ENCODE data around the genes HUS1B and GMDS.

- PRO-cap = no peak
- RAMPAGE, long total RNA, 4 experiments = no peak in any of the 4 experiments
Observed at GRCh38 chr6:312969-313766, 20.9 kb downstream of the DUSP22 start.

GRCh38 chr6:319605-320082 is 27.4 kb downstream of the DUSP22 start:
- PRO-cap = no peak
- RAMPAGE, long total RNA, 4 experiments = no peak in any of the 4 experiments

- PRO-cap = no peak
- RAMPAGE, long total RNA, 4 experiments = no peak in any of the 4 experiments
Observed at GRCh38 chr6:390969-391467, 534 bp upstream of the IRF4 start.

GRCh38 chr6:425475-425790 is 33.9 kb downstream of the IRF4 start:
- PRO-cap = no peak
- RAMPAGE, long total RNA, 4 experiments = no peak in any of the 4 experiments

DNA sequence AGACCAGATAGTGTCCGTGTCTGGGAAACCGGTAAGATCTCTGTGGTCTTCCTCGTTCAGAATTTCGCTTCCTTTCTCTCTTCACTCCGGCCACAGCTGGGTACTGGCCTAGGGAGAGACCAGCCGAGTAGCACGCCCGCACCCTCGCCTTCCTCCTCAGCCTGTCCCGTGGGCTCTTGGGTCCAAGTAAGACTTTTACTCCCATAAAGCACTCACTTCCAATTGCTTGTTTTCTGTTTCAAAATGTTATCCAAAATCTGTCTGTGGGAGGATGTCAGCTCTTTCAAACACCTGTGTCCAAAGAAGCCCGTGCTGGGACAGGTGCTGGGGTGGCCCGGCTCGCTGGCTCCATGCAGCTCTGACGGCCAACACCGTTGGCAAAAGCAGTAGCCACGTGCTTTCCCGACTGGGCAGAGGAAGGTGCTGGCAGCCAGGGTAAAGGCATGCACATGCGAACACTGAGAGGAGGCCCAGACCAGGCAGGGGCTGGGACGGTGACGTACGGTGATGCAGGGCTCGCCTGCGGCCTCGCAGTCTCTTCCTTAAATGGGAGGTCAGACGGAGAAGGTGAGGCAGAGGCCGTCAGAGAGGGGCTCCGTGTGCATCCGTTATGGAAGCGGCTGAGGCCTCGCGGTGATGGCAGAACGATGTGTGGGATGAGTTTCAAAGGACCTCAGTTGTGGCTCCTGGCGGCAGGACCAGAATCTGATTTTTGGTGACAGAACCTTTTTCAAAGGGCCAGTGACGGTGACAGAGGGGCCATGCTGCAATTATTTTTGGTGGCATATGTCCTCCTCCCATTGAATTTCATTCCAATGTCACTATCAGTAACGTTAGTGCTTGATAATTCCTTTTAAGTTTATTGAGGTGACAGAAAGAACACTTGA is 112.4 kb downstream of the IRF4 start:
- PRO-cap = no peak
- RAMPAGE, long total RNA, 4 experiments = no peak in any of the 4 experiments

- PRO-cap = no peak
- RAMPAGE, long total RNA, 4 experiments = no peak in any of the 4 experiments
Observed at GRCh38 chr6:656822-657326, at the start of gene HUS1B. Gene HUS1B, minus strand, starts transcription at chr6:657100.

GRCh38 chr6:716197-716423 is 23.2 kb upstream of the EXOC2 start:
- PRO-cap = no peak
- RAMPAGE, long total RNA, 4 experiments = no peak in any of the 4 experiments

- PRO-cap = no peak
- RAMPAGE, long total RNA, 4 experiments = no peak in any of the 4 experiments
Observed at GRCh38 chr6:1047943-1048172, 264.0 kb upstream of the FOXQ1 start.

GRCh38 chr6:1161352-1161708 is 150.6 kb upstream of the FOXQ1 start:
- PRO-cap = no peak
- RAMPAGE, long total RNA, 4 experiments = no peak in any of the 4 experiments

- PRO-cap = no peak
- RAMPAGE, long total RNA, 4 experiments = no peak in any of the 4 experiments
Observed at GRCh38 chr6:1296193-1296453, 15.8 kb upstream of the FOXQ1 start.

- PRO-cap = bidirectional peak, plus-strand start at chr6:1391092, minus-strand start at chr6:1390965
- RAMPAGE, long total RNA, 4 experiments = start-site peak on the plus strand in 1 of 4 experiments, at chr6:1390844-1390929 at its widest, 9 reads per replicate
Observed at GRCh38 chr6:1390825-1391377, 1.5 kb downstream of the FOXF2 start.

- PRO-cap = no peak
- RAMPAGE, long total RNA, 4 experiments = no peak in any of the 4 experiments
Observed at GRCh38 chr6:1468243-1468560, 78.8 kb downstream of the FOXF2 start.

- PRO-cap = no peak
- RAMPAGE, long total RNA, 4 experiments = no peak in any of the 4 experiments
Observed at GRCh38 chr6:1606058-1606336, 3.7 kb upstream of the FOXC1 start.

- PRO-cap = no peak
- RAMPAGE, long total RNA, 4 experiments = no peak in any of the 4 experiments
Observed at GRCh38 chr6:1611702-1612288, 2.1 kb downstream of the FOXC1 start.

DNA sequence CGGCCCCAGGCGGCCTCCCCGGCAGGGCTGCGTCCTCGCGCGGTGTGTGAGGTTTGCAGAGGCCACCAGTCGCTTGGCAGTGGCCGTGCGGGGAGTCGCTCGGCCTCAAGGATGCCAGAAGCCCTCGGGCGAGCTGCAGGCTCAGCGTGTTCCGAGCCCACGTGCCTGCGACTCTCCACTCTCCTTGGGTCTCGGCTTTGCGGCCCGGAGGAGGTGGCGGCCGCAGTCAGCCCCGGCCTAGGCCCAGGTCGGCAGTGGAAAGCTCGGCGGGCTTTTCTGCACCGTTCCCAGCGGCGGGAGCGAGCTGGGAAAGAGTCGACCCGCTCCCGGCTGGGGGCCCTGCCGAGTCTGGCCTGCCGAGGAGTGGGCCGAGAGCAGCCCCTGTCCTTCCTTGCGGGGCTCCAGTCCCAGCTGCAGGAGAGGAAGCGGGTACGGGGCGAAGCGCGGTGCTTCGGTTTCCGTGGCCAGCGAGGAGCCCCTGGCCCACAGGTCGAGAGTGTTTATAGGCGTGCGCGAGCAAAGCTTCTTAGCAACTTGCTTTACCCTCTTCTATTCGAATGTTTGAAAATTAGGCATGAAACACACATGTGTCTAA is 5.5 kb downstream of the FOXC1 start:
- PRO-cap = no peak
- RAMPAGE, long total RNA, 4 experiments = no peak in any of the 4 experiments

DNA sequence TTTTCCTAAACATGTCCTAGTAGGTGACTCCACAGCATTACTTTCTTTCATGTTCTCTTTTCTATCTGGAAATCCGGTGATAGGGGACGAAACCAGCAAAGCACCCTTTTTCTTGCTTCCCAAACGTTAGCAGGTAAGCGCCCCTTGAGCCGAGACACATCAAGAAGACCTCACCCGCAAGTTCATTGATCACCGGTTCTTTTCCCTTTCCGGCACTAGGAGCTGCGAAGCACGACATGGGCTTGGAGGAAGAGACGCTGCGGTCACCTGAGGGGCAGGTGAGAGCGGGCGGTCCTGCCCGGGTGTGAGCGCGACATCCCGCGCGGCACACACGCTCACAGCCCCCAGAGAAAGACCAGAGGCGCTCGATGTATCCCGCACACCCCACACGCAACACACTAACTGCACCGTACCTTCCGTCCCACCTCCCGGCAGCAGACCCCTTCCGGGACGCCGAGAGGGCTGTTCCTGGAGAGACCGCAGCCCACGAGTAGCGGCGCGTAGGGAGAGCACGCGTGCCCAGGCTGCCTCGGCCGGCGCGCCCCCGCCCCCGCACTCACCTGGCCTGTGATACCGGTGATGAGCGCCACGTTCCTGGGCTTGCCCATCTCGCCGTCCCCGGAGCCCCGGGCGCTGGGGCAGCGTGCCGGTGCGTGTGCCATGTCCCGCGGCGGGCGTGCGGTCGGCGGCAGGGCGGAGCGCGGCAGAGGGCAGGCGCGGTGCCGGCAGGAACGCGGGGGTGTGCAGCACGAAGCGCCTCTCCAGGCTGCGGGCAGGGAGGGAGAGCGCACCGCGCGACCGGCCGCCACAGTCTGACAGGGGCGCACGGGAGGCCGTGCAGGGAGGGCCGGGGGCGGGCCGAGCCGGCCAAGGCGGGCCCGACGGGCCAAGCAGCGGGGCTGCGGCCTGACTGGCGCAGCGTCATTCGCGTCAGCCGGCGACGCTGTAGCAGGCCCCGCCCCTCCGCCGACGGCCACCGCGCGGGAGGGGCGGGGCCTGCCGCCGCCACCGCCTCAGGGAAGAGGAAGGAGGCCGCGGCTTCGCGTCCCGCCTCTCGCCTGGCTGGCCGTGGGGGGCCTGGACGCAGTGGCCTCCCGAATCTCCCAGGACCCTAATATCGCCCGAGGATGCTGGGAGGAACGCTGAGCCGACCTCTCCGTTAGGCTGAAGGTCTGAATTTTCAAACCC is at the start of gene GMDS:
Gene GMDS, minus strand, starts transcription at position 845 of the 1,188 bp plus-strand sequence.
- PRO-cap = bidirectional peak, plus-strand start at position 1,008 of the sequence, minus-strand start at position 809 of the sequence
- RAMPAGE, long total RNA, 4 experiments = start-site peak on the plus strand in 4 of 4 experiments, centred at positions 1,023 to 1,050 of the sequence, 51 to 188 reads per replicate

DNA sequence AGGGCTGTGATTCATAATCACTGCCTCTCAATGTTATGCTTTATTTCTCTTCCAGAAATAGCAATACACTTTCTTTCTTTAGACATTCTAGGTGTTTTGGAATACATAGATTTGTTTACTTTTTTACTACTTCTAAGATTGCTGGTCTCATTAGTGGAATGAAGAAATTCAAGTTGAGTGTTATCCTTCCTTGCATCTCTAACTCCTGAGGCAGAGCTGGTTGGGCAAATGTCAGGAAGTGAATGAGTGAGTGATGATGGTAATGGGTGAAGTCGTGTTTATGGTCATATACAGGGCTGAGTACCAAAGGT is 196.7 kb upstream of the GMDS start:
- PRO-cap = no peak
- RAMPAGE, long total RNA, 4 experiments = no peak in any of the 4 experiments

DNA sequence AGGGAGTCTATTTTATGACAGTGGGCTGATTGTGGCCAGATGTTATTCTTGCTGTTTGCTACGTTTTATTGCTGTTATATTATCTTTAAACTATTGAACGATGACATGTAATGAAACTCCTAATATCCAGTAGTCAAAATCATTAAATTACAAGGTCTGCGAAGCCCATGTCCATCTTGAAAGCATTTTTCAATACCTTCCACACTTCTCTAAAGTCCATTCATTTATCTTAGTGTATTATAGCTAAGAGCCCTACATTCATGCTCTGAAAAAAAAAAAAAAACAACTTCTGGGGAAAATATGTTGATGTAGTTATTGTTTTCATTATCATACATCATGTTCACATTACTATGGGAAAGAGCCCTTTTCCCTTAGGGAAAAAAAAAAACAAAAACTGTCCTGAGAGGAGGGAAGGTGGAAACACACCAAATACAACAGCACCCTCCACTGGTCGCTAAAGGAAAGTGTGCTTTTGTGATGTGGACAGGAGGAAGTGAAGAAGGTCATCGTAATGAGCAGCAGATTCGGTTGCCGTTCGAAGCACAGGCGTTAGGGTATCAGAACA is 203.2 kb upstream of the GMDS start:
- PRO-cap = no peak
- RAMPAGE, long total RNA, 4 experiments = no peak in any of the 4 experiments

DNA sequence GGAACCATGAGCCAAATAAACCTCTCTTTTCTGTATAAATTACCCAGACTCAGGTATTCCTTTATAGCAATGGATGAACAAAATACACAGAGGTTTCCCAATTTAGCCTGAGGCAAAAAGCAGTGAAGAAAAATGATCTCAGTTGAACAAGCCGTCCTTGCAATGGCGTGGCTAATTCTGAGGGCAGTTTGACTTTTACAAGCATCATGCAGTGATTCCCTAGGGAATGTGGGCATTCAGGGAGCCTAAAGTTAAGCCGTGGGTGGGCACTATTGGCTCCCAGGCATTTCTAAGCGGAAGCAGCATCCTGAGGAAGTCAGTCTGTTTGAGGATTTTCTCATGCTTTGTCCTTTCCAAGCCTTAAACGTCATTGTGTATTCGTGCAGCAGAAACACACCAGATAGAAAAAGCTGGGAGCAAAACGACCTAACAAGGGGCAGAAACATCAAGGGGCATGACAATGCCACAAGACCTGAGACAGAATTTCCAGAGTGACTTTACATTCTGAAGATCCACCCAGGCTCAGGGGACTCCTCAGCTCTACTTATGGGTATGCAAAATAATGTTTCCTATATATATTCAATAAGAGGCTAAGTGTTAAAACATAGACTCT is 133.8 kb downstream of the MYLK4 start:
- PRO-cap = no peak
- RAMPAGE, long total RNA, 4 experiments = no peak in any of the 4 experiments

DNA sequence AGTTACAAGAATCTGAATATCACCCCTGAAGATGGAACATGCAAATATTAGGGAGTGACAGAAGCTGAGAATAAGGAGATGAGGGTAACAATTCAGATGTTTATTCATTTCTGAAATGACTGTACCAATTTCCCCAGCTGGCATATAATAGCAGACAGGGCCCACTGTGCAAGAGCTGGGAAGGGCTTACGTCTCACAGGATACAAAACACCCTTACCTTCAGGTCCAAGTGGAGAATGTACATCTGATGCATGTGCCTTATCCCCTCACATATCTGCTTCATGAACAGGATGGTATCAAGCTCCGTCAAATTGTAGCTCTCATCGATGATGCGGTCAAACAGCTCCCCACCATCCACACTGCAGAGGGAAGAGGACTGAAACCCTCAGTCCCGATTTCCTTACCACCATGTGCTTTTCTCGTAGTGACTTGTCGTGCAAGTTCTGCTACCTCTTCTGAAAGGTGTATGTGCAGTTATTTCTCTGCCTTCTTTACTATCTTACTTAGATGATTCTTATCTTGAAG is 67.9 kb downstream of the MYLK4 start:
- PRO-cap = no peak
- RAMPAGE, long total RNA, 4 experiments = no peak in any of the 4 experiments